Mammary microvascular endothelial cell (primary cell): ENCODE results near the genes SNX7 and FRRS1.

- RAMPAGE, long total RNA = no peak
These were observed 51.0 kb upstream of the SLC44A3 start for GRCh38 chr1:94769051-94769632.

GRCh38 chr1:94884049-94884586 is 42.8 kb downstream of the CNN3 start:
- RAMPAGE, long total RNA = no peak

DNA sequence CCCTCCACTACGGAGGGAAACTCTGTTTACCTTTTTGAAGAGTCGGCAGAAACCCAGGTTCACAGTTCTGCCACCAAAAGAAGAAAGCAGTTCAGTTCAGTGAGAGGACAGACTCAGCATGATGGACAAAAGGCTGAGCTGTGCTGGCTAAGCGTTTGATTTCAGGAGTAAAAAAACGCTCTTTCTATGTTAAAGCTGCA is 42.4 kb downstream of the CNN3 start:
- RAMPAGE, long total RNA = no peak

GRCh38 chr1:94983428-94983780 is 56.5 kb upstream of the CNN3 start:
- RAMPAGE, long total RNA = no peak

- RAMPAGE, long total RNA = no peak
These were observed 1.5 kb downstream of the TLCD4 start for GRCh38 chr1:95118628-95119073.

GRCh38 chr1:96425463-96425852 is 296.1 kb upstream of the PTBP2 start:
- RAMPAGE, long total RNA = no peak

DNA sequence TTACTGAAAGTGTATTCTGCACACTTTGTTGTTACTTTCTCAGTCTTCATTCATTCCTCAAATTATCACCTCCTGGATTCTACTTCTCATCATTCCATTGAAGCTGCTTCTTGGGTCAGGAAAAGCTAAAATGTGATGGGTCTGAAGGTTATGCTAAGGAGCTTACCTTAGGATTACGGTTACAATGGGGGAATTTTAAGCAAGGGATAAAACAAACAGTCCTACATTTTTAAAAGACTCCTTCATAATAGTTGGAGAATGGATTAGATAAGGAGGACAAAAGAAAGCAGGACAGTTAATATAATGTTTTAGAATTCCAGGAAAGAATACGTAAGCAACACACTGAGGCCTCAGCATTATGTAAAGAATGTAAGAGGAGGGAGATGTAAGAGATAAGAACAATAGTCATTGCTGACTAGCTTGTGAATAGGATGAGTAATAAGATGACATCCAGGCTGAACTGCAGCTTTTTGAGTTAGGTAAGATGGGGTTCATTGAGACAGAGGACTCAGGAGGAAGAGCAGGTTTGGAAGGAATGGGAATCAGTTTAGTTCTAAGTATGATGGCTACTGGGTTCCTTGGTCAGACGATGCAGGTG is 372.6 kb downstream of the PTBP2 start:
- RAMPAGE, long total RNA = no peak

DNA sequence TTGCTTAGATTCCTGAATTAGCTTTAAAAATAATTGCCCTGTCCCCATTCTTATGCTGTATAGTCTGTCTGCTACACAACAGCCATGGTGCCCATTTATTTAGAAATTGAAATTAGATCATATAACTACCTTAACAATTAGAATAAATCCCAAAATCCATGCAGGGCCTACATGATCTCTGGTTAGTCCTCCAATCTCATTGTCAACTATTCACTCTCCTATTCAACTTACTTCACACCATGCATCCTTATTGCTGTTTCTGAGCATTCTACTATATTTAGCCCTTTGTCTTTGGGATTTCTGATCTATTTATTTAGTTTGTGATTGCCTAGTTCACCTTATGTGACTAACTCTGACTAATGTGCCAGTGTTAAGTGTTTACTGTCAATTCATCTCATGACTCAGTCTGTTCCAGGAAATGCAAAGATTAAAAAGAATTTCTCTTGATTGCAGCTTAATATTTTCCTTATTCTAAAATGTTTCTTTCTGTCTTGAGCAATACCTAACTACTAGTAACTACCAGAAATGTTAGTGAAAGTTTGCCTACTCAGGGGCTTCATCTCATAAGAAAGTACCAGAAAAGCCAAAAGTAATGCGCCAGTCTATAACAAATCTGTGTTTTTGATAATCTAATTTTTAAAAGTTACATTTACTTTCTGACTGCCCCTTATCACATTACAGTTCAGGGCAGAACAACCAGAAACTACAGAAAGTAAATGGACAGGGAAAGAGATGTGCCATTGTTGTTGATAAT is 556.3 kb downstream of the PTBP2 start:
- RAMPAGE, long total RNA = no peak

- RAMPAGE, long total RNA = no peak
These were observed 260.1 kb downstream of the DPYD start for GRCh38 chr1:97660515-97661346.

GRCh38 chr1:98049436-98049754 is 128.6 kb upstream of the DPYD start:
- RAMPAGE, long total RNA = no peak

- RAMPAGE, long total RNA = no peak
These were observed 273.0 kb upstream of the SNX7 start for GRCh38 chr1:98388443-98389097.

- RAMPAGE, long total RNA = no peak
These were observed 255 bp upstream of the SNX7 start for GRCh38 chr1:98661406-98661525.

DNA sequence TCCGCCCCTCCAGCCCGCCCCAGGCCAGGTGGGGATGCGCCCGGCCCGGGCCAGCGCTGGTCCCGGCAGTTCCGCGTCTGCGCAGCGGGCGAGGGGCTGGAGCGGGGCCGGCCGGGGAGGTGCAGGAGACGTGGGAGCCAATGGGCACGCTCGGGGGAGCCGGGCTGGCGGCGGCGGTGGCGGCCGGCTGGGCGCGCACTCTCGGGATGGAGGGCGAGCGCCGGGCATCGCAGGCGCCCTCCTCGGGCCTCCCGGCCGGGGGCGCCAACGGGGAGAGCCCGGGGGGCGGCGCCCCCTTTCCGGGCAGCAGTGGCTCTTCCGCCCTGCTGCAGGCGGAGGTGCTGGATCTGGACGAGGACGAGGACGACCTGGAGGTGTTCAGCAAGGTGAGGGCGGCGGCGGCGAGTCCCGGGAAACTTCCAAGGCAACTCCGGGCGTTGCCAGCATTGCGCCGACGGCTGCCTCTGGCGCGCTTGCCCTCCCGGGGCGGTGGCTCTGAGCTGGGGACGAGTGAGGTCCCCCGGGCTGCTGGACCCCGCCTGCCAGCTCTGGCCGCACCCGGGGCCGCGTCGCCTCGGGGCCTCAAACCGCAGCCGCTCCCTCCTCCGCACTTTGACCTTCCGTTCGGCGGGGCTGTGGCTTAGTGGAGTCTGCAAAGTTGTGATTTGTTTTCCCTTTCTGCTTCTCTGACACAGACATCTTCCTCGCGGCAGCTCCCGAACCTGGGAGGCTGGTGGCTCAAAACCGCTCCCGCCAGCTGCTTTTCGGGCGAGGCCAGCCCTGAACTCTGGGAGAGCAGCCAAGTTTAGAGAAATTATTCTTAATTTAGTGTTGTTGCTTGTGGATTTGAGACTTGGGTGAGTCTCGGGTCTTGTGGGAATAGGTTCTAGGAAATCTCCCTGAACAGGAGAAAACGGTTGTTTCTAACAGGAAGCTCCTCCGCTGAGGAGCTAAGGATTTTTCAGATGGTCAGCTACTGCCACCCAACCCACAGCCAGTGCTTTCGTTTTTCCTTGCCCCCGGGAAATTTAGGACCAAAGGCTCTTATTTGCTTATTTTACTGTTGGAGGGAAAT is at the start of gene SNX7:
Gene SNX7 (plus strand): TSS at position 196 of the 1,075 bp plus-strand sequence.
- RAMPAGE, long total RNA = start-site peak on the plus strand centred at position 228 of the sequence, 12 bp wide, 55 and 28 reads in 2 replicates; start-site peak on the plus strand centred at position 322 of the sequence, 58 bp wide, 358 and 57 reads in 2 replicates

GRCh38 chr1:99441635-99442159 is 177.4 kb downstream of the PLPPR4 start:
- RAMPAGE, long total RNA = no peak

GRCh38 chr1:99566566-99567210 is 79.2 kb upstream of the PALMD start:
- RAMPAGE, long total RNA = no peak

- RAMPAGE, long total RNA = no peak
These were observed 37.9 kb downstream of the FRRS1 start for GRCh38 chr1:99728417-99729142.

- RAMPAGE, long total RNA = no peak
These were observed 7.4 kb downstream of the FRRS1 start for GRCh38 chr1:99758737-99759688.

DNA sequence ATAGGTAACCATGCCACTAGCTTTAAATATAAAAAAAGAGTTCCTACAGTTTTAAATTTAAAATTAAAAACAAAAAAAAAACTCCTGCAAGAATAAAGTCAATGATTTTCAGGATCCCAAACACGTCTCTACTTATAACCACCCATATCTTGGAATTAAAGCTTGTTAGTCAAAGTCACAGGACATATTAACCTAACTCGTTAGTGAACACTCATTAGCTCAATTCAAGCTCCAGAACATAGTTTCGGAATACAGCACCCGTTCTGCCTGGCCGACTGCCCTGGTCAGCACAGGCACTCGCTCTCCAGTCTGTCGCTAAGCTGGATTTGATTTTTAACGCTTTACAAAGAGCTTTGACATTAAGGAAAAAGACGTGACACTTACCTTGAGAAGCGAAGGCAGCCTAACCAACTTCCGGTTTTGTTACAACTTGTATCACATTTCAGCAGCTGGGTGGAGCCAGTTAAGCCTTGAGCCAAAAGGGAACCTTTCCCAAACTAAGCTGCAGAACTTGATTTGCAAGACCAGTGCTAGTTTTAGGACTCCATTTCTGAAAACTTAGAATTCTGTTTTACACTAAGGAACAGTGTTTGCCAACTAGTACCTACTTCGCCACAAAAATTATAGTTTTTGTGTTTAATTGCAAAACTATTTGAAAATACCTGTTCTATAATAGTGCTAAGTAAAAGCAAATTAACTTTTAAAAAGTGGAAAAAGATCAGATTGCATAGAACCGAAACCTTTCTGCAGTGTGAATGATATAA is at the start of gene FRRS1:
Gene FRRS1 (minus strand): TSS at position 413 of the 764 bp plus-strand sequence.
- RAMPAGE, long total RNA = no peak

DNA sequence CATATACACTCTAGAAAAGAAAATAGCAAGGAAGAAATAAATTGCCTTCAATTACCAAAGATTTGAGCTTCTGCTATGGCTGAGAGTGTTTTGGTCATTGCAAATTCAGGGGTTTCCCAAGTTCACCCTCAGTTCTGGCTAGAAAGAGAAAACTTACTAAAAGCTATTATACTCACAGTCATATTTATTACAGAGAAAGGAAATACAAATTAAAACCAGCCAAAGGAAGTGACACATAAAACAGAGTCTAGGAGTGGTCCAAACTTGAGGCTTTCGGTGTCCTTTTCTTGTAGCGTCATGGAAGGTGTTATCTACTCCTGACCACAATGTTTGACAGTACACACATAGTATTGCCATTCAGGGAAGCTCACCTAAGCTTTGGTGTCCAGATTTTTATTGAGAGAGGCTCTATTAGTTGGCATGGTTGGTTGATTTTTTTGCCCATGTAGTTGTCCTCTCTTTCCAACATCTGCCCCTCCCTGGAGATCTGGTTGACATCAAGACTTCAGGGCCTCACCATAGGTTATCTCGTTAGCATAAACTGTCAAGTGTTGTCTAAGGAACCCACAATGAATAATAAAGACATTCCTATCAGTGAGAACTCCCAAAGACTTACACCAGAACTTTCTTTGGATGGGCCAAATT is 9.1 kb upstream of the MFSD14A start:
- RAMPAGE, long total RNA = no peak

GRCh38 chr1:100240670-100241048 is 9.0 kb downstream of the DBT start:
- RAMPAGE, long total RNA = no peak